Cerebral cortex (tissue), 2 donors: ENCODE results near the genes EGR4, DUSP11, BOLA3 and MOB1A.

DNA sequence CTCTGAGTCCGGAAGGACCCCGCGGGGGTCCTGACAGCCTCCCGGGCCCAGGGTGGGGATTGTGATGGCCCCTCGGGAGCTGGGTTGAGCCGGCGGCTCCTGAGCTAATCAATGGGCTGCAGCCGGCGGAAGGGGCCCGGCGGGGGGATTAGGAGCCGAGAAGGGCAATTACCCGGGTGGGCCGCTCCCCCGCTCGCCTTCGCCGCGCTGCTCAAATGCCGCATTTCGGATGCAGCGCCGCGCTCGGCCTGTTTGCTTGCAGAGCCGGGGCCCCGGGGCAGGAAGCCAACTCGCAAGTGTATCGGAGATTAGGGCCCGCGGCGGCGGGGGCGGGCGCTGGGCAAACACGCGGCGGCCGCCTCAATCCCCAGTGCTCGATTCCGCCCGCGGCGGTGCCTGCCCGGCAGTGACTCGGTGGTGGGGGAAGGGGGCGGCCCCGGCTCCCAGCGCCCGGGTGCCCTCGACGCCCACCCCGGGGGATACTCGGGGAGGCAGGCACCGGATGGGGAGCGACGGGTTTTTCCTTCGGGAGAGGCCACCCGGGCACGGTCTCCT lies 26.8 kb upstream of the NOTO start:
- PRO-cap, 2 experiments = no peak in any of the 2 experiments

GRCh38 chr2:73176074-73176807 lies 26.1 kb upstream of the NOTO start:
- PRO-cap, 2 experiments = no peak in any of the 2 experiments

DNA sequence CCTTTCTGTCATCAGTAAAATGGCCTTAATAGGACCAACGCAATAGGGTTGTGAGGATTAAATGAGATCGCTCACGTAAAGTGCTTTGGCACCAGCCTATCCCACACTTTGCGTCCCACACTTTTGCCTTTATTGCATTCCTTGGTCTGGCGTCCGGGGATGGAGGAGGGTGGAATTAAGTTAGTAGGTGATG lies 310 bp upstream of the CCT7 start:
- PRO-cap, 2 experiments = no peak in any of the 2 experiments

GRCh38 chr2:73293407-73293924 lies at the start of gene EGR4:
Gene EGR4, minus strand, starts transcription at chr2:73293548.
- PRO-cap, 2 experiments = peak in 1 of 2 experiments; most common plus-strand start chr2:73293813 (in 1); most common minus-strand start chr2:73293548 (in 1)

DNA sequence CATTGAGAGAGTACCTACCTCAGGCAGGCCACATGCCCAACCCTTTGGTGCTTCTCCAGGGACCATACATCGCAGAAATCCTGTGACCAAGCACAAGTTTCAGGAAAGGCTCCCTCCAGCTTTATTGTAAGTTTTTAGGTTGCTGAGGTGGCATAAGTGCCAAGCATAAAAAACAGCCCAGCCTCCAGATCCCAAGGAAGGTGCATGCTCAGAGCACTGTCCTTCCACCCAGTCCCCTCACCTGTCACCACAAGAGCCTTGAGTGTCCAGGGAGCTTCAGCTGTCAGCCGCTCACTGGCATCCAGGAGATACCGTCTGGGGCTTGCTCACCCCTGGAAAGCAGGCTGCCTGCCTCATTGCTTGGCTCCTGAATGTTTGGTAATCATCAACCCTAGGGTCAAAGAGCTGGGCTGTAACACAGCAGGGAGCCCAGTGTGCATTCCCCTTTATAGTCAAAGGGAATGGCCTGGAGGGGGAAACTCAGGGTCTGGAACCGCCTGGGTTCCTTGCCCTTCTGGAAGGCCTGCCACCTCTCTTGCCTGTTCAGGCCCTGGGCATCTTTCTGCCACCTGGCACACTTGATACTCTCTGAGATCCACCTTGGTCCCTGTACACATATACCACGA lies 35.3 kb downstream of the TPRKB start:
- PRO-cap, 2 experiments = no peak in any of the 2 experiments

DNA sequence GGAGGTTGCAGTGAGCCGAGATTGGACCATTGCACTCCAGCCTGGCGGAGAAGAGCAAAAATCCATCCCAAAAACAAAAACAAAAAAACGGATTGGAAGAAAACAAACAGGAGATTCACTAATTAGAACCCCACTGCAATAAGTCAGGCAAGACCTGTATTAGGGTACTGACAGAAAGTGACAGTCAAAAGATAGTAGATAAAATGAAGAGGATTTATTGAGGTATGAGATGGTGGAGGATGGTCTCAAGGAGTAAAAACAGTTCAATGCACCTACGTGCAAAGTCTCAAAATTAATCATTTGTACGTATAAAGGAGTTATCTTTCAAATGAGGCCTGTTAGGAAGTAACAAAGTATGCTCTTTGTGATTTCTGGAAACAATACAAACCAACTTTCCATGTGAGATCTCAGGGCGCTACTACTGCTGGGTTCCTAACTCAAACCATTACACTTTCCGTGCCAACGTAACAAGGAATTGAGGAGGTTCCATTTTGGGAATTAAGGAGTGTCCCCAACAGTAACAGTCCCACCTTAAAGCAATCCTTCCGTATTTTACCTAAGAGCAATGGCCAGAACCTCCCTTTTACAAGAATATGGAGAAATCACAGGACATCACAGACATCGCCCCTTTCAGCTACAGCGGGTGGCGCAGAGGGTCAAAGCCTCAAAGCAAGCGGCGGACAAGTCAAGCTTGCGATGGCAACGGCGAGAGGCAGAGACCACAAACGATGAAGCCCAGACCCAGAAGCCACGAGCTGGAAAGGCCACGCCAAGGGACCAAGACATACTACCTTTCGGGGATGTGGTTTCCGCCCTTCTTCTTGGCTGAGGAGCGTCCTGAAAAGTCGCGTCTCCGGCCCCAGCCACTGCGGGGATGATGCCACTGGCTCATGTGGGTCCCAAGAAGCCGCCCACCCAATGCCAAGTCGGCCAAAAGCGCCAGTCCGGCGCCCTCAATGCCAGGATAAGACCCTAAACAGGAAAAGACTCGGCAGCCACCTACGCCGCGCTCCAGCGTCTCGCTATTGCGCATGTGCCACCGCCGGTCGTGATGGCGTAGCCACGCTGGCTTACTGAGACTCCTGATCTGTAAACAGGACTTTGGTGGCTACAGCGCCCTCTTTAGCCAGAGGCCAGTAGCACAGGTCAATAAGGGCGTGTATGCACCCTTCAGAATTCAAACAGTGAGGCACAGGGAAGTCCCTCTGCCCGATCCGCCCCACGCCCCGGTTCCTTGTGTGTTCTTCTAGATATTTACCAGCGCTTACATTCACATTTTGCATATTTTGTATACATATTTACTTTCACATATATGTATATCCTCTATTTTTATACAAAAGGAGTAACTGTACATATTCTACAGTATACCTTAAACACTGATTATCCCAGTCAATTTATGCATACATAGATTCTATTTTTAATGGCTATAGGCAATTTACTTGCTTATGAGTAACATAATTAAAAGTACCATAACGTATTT lies at the start of gene DUSP11:
Gene DUSP11, minus strand, starts transcription at position 1,021 of the 1,480 bp plus-strand sequence.
- PRO-cap, 2 experiments = peak in 1 of 2 experiments; most common plus-strand start position 1,180 of the sequence (in 1); most common minus-strand start position 1,021 of the sequence (in 1)

DNA sequence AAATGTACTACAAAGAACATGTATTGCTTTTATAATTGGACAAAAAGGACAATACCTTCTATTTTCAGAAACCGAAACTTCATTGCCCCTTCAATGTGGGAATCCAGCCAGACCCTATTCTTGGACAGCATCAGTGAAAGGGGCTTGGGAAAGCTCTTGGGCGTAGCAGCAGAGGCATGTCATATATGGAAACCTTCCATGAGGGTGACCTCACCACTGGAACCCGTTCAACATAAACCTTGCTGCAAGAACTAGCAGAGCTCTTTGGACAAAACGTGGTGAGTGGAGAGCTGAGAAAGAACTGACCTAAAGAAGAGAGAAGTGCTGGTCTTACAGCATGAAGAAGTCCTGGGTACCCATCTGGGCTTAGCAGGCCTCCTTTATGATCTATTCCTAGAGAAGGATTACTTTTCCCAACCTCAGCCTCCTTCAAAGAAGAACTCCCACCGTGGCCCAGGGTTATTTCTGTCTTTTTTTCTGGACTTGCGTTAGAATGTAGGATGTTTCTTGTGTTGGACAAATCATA lies 22.7 kb upstream of the ACTG2 start:
- PRO-cap, 2 experiments = no peak in any of the 2 experiments

DNA sequence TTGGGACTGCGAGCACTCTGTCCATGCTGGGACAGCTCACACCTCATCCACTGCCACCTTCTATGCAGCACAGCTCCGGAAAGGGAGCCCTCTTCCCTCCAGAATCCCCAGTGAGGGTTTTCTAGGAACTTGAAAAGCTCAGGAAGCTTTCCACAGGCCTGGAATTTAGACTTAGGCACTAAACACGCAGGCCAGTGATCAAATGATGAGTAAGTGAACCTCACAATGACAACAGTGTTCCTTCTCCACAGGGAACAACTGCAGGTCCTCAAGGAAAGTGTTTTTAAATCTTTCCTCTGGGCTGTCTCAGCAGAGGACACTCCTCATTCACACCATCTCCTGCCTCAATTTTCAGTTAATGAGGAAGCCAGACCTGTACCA lies 2.1 kb upstream of the ACTG2 start:
- PRO-cap, 2 experiments = no peak in any of the 2 experiments

GRCh38 chr2:73894083-73894739 lies 1.4 kb downstream of the ACTG2 start:
- PRO-cap, 2 experiments = no peak in any of the 2 experiments

GRCh38 chr2:73916569-73917019 lies 10.1 kb upstream of the DGUOK start:
- PRO-cap, 2 experiments = no peak in any of the 2 experiments

GRCh38 chr2:73925755-73926553 lies 726 bp upstream of the DGUOK start:
- PRO-cap, 2 experiments = no peak in any of the 2 experiments

GRCh38 chr2:73986200-73987109 lies 1.7 kb downstream of the TET3 start:
- PRO-cap, 2 experiments = no peak in any of the 2 experiments

DNA sequence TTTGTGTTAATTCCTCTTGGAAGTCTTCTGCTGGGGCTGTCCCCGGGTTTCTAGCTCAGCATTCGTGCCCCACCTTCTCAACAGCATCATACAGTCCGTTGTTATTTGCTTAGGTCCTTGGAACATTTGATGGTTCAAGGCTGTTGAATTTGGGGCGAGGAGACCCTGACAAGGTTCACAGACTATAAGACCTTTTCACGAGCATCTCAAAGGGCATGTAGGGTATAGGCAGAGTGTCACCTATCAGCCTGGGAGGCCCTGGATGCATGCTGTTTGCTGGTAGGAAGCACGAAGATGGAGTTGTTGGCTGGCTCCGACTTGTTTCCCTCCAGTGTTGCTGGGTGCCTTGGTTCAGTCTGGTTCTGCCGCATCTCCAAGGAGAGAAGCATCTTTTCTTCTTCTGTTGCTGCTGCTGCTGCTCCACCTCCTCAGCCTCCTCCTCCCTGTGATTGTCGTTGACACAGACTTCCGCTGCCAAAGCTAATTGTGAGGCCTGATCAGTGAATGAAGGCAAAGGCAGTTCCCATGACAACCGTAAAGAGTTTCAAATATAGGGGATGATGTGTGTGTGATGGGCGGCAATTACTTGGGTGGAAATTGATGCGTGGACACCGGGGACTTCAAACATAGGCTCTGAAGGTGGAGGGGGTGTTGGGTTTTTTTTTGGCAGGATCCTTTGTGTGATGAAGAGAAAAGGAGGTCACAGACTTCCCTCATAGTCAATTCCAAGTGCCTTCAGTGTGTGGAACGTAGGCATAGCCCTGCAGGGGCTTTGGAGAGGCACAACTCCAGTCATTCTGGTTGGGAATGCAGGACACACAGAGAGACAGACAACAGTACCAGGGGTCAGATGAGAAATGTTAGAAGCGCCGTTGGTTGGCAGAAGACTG lies 13.7 kb downstream of the TET3 start:
- PRO-cap, 2 experiments = peak in 1 of 2 experiments; most common plus-strand start position 354 of the sequence (in 1); most common minus-strand start position 364 of the sequence (in 1)

- PRO-cap, 2 experiments = no peak in any of the 2 experiments
Observed at GRCh38 chr2:74020977-74021790, 36.5 kb downstream of the TET3 start.

DNA sequence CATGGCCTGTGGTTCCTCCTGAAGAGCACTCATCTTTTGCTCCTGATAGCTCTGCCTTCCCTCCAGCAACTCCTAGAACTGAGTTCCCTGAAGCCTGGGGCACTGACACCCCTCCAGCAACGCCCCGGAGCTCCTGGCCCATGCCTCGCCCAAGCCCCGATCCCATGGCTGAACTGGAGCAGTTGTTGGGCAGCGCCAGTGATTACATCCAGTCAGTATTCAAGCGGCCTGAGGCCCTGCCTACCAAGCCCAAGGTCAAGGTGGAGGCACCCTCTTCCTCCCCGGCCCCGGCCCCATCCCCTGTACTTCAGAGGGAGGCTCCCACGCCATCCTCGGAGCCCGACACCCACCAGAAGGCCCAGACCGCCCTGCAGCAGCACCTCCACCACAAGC lies 62.4 kb downstream of the TET3 start:
- PRO-cap, 2 experiments = no peak in any of the 2 experiments

DNA sequence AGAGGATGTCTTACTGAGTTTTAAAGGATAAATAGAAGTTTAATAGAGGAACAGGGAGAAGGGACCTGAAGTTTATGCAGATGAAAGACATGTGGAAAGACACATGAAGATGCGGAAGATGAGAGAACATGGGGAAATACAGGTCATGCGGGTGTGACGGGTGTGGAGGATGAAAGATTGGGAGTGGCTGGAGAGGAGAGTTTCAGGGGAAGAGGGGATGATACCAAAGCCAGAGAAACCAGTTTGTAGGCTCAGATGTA lies 69.2 kb downstream of the TET3 start:
- PRO-cap, 2 experiments = no peak in any of the 2 experiments

- PRO-cap, 2 experiments = peak in 1 of 2 experiments; most common plus-strand start chr2:74147985 (in 1); most common minus-strand start chr2:74147905 (in 1)
Observed at GRCh38 chr2:74147780-74148834, at the start of gene BOLA3. Gene BOLA3, minus strand, starts transcription at chr2:74147912.

DNA sequence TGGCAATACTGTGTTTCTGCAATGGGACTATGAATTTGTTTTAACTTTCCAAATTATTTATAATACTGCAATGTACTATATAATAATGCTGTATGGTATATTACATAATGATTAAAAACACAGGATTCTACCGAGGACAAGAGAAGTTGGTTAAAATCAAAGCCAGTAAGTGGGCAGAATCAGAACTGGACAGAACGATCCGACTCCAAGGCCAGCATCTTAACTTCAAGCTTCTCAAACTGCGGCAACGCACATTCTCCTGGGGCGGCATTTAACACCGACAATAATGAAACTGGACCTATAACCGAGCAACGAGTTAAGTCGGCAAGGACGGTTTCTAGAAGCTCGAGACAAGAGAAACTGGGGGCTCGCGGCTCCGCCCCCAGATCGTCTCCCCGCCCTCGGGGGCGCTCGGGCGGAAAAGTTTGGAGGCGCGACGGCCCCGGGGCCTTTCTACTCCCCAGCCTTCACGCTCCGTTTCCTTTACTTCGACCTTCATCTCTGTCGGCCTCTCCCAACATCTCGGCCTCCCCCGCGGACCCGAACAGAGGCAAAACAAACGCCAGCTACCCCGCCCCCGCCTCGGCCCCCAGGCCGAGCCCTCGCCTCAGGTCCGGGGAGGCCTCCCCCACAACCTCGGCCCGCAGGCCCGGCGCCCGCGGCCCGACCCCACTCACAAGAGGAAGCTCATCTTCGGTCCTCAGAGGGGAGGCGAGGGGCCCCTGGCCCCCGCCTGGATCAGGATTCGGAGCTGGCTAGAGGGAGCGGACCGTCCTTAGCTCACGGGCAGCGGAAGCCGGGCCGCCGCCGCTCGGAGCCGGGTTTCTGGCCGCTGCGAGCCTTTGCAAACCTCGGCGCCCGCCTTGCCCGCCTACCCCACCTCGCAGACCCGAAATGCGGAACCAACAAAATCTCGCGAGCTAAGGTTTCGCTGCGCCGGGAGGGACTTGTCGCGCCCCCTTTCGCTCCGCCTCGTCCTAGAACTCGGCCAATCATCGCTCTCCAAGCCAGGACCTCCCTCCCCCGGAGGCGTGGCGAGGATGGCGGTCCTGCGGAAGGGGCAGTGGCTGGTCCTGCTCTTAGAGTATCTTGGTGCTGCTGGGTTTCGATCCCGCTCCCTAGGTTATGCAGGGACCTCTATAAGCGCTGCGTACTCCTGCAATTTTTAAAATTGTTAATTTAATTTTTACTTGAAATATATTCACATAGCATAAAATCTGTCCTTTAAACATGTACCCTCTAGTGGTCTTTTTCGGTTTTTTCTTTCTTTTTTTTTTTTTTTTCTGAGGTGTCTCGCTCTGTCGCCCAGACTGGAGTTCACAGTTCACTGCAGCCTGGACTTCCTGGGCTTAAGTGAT lies at the start of gene MOB1A:
Gene MOB1A, minus strand, starts transcription at position 896 of the 1,358 bp plus-strand sequence.
- PRO-cap, 2 experiments = peak in 1 of 2 experiments; most common plus-strand start position 1,032 of the sequence (in 1); most common minus-strand start position 895 of the sequence (in 1)

GRCh38 chr2:74290036-74290483 lies 53.2 kb downstream of the SLC4A5 start:
- PRO-cap, 2 experiments = no peak in any of the 2 experiments

DNA sequence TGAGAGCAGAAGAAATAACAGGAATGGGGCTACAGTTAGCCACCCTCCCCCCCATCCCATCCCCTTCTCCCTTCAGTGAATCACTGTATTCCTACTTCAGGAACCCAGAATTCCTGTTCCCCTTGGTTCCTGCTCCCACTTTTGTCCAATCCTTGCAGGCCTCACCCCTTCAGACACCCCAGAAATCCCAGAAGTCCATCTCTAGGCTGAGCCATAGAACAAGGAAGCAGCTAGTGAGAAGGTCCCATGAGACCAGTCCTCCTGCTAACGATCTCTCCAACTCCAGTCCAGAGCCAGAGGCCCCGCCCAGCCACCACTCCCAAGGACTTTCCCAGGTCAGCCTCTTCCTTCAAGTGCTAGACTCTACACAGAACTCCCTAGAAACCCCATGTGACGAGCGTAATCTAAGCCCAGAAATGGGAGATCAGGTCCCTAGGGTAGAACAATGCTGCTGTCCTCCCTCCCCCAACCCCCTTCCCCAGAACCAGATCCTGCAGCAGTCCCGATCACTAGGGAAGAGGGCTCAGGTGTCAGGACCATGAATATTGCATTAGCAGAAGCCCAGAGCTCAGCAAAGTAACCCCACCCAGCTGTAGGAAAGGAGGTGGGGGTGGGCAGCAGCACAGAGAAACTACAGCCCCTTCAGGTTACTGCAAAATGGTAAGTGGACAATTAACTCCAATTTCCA lies 6.9 kb downstream of the DCTN1 start:
- PRO-cap, 2 experiments = peak in 1 of 2 experiments; most common plus-strand start position 209 of the sequence (in 1)